Metastatic Breast Carcinoma in the Ovary (tissue), 3 donors: ENCODE data around the genes SH3BP2, MFSD10 and HTT.

GRCh38 chr4:2382801-2383483 lies 35.5 kb downstream of the ZFYVE28 start:
- PRO-cap, 3 experiments = no peak in any of the 3 experiments

DNA sequence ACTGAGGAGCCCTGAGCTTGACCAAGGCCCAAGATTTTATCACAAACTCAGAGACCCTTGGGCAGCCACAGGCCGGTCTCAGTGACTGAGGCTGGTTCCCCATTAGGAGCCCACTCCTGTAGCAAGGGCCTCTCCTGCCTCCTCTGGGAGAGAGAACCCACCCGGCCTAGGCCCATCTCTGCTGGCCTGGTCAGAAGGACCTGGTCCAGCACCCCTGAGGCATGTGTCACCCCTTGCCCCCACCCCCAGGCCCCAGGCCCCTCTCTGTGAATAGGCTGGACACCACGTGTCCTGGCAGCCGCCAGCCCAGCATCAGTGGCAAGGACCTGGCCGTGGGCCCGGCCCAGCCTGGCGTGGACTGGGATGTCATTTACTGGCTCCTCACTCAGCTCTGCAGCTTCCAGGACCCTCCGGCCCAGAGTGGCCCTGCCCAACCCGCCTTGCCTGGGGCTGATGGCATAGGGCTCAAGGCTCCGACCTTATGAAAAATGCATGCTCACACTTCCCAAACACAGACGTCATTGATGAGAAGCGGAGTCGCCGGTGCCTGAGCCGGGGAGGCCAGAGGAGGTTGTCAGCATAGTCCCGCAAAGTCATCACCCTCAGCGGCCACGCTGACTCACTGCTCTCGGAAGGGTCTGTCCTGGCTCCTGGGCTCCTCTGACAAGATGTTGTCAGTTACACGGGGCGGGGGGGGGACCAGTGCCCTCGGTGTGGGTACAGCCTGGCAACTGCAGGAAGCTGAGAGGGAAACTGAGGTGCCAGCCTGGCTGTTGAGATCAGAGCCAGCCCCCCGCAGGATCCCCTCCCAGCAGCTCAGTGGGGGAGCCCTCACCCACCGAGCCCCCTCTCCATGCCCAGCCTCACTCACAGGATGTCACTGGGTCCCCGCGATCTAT lies 14.5 kb upstream of the ZFYVE28 start:
- PRO-cap, 3 experiments = no peak in any of the 3 experiments

DNA sequence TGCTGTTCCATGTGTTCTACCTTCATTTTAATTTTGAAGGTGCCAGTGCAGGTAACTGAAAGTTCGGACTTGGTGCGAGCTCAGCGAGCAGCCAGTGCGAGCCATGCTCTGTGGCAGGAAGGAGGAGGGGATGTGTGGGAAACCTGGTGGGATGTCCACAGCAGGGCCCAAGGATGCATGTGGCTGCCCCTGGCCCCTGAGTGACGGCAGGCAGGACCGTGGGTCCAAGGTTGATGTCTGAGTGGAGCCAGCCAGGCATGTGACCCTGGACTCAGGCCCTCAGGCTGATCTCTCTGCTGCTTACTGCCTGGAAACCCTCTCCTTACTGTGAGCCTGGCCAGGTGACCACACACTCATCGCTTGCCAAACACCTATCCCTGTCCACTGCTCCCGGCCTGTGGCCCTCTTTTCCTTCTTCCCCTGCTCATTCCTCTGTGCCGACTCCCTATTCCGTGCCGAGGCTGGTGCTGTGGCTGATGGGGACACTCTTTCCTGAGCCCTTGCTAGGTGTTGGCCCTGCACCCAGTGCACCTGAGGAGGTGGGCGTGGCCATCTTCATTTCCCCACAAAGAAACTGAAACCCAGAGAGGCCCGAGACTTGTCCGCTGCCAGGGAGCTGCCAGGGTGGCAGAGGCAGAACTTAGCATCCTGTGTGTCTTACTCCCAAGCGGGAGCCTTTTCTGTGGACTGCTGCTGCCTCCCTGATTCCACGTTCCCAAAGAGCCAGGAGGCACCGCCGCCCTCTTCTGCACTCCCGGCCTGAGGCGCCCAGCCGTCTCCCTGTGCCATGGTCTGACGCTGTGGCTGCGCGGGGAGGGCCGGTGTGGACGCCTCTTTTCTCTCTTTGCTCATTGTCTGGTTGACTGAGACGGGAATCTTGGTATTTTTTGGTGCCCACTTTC lies 11.3 kb upstream of the RNF4 start:
- PRO-cap, 3 experiments = no peak in any of the 3 experiments

GRCh38 chr4:2497892-2498264 lies 29.0 kb downstream of the RNF4 start:
- PRO-cap, 3 experiments = no peak in any of the 3 experiments

GRCh38 chr4:2671168-2671602 lies 85.0 kb downstream of the TNIP2 start:
- PRO-cap, 3 experiments = no peak in any of the 3 experiments

DNA sequence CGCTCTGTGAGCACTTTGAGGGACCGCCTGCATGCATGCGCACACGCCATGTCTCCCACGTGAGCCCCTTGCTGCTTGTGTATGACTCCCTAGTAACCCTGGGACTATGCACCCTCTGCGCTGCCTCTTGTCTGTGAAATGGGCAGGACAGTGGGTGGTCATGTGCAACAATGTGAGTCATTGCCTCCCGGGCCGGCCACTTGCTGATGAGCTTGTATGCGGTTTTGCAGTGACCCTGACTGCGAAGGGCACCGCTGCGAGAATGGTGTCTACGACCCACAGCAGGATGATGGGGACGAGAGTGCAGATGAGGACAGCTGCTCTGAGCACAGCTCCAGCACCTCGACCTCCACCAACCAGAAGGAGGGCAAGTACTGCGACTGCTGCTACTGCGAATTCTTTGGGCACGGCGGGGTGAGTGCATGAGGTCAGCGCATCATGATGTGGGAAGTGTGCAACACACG lies 61.4 kb downstream of the TNIP2 start:
- PRO-cap, 3 experiments = no peak in any of the 3 experiments

GRCh38 chr4:2699759-2700593 lies 56.2 kb downstream of the TNIP2 start:
- PRO-cap, 3 experiments = no peak in any of the 3 experiments

- PRO-cap, 3 experiments = no peak in any of the 3 experiments
Observed at GRCh38 chr4:2790436-2790910, 2.4 kb upstream of the SH3BP2 start.

- PRO-cap, 3 experiments = peak in 3 of 3 experiments; most common plus-strand start chr4:2793085 (in 3); most common minus-strand start chr4:2793107 (in 1)
Observed at GRCh38 chr4:2792658-2793292, at the start of gene SH3BP2. Gene SH3BP2 (plus strand): TSS chr4:2793085.

- PRO-cap, 3 experiments = peak in 1 of 3 experiments; most common plus-strand start chr4:2801426 (in 1); most common minus-strand start chr4:2801361 (in 1)
Observed at GRCh38 chr4:2800765-2801832, 8.2 kb downstream of the SH3BP2 start.

DNA sequence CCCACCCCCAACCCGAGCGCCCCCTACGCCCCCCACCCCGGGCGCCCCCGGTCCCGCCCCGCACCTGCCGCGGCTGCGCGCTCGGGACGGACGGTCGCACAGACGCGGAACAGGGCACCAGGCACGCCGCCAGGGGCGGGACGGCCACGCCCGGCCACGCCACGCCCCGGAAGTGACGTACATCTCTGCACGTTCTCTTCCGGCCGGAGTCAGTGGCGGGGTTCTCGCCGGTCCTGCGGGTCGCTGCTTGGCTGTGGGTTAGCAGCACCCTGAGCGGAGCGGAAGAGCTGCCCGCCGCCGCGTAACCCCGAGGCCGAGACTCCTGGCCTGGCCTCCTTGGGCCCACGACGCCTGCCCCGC lies at the start of gene MFSD10:
Gene MFSD10, minus strand, starts transcription at position 121 of the 360 bp plus-strand sequence.
- PRO-cap, 3 experiments = peak in 3 of 3 experiments; most common plus-strand start position 212 of the sequence (in 3); most common minus-strand start position 104 of the sequence (in 2)

DNA sequence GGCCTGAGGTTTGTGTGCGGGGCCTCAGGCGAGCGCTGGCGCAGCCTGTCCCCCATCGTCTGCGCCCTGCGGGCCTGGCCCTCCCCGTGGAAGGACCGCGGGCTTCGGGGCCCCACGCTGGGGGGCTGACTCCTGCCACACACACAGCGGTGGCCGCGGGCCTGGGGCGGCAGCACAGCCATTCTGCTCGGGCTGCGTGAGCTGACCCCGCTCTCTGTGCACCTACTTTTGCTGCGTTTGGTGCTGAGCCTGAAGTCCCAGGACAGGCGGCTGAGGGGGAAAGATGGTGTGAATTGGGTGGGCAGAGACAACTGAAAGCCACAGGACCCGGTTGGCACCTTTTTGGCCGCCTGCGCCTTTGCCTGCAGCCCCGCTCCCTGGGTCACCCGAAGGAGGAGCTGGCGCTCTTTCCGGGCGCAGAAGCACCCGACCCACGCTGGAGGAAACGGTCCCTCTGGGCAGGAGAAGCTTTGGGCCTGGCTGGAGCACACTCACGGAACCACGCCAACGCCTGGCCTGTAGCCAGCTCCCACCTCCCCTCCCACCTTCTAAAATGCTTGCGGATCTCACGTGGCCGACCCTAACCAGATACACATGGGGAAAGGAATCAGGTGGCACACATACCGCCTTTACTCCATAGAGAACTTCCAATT lies 580 bp upstream of the MFSD10 start:
- PRO-cap, 3 experiments = peak in 1 of 3 experiments; most common minus-strand start position 384 of the sequence (in 1)

- PRO-cap, 3 experiments = no peak in any of the 3 experiments
Observed at GRCh38 chr4:2935732-2936756, 1.4 kb upstream of the MFSD10 start.

GRCh38 chr4:2940250-2941034 lies 5.8 kb upstream of the MFSD10 start:
- PRO-cap, 3 experiments = no peak in any of the 3 experiments

DNA sequence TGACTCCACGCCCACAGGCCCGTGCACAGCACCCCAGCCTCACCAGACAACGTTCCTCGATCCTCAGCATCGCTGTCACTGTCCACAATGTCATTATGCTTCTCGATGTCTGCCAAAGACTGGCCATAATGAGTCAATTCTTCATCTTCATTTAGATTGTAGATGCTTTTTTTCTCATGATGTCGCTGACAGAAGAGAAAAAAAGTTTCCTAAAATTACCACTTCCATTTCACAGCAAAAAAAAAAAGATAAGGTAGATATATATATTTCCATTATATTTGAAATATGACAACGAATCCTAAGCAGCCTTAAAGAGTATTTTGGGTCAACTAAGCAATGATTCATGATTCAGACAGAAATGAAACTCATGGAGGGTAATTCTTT lies 6.6 kb downstream of the NOP14 start:
- PRO-cap, 3 experiments = no peak in any of the 3 experiments

DNA sequence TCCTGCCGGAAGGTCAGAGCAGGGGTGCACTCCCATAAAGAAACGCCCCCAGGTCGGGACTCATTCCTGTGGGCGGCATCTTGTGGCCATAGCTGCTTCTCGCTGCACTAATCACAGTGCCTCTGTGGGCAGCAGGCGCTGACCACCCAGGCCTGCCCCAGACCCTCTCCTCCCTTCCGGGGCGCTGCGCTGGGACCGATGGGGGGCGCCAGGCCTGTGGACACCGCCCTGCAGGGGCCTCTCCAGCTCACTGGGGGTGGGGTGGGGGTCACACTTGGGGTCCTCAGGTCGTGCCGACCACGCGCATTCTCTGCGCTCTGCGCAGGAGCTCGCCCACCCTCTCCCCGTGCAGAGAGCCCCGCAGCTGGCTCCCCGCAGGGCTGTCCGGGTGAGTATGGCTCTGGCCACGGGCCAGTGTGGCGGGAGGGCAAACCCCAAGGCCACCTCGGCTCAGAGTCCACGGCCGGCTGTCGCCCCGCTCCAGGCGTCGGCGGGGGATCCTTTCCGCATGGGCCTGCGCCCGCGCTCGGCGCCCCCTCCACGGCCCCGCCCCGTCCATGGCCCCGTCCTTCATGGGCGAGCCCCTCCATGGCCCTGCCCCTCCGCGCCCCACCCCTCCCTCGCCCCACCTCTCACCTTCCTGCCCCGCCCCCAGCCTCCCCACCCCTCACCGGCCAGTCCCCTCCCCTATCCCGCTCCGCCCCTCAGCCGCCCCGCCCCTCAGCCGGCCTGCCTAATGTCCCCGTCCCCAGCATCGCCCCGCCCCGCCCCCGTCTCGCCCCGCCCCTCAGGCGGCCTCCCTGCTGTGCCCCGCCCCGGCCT lies 802 bp upstream of the HTT start:
- PRO-cap, 3 experiments = peak in 1 of 3 experiments; most common minus-strand start position 542 of the sequence (in 1)

DNA sequence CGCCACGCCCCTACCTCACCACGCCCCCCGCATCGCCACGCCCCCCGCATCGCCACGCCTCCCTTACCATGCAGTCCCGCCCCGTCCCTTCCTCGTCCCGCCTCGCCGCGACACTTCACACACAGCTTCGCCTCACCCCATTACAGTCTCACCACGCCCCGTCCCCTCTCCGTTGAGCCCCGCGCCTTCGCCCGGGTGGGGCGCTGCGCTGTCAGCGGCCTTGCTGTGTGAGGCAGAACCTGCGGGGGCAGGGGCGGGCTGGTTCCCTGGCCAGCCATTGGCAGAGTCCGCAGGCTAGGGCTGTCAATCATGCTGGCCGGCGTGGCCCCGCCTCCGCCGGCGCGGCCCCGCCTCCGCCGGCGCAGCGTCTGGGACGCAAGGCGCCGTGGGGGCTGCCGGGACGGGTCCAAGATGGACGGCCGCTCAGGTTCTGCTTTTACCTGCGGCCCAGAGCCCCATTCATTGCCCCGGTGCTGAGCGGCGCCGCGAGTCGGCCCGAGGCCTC lies at the start of gene HTT:
Gene HTT, plus strand, starts transcription at position 392 of the 505 bp plus-strand sequence.
- PRO-cap, 3 experiments = peak in 3 of 3 experiments; most common plus-strand start position 401 of the sequence (in 3); most common minus-strand start position 225 of the sequence (in 1)

GRCh38 chr4:3228943-3229254 lies 20.1 kb upstream of the MSANTD1 start:
- PRO-cap, 3 experiments = no peak in any of the 3 experiments

- PRO-cap, 3 experiments = no peak in any of the 3 experiments
Observed at GRCh38 chr4:3285292-3286194, 7.3 kb upstream of the RGS12 start.

- PRO-cap, 3 experiments = no peak in any of the 3 experiments
Observed at GRCh38 chr4:3304686-3305221, 11.9 kb downstream of the RGS12 start.